HepG2 (cell line): ENCODE measurements around a stretch of chr17.

DNA sequence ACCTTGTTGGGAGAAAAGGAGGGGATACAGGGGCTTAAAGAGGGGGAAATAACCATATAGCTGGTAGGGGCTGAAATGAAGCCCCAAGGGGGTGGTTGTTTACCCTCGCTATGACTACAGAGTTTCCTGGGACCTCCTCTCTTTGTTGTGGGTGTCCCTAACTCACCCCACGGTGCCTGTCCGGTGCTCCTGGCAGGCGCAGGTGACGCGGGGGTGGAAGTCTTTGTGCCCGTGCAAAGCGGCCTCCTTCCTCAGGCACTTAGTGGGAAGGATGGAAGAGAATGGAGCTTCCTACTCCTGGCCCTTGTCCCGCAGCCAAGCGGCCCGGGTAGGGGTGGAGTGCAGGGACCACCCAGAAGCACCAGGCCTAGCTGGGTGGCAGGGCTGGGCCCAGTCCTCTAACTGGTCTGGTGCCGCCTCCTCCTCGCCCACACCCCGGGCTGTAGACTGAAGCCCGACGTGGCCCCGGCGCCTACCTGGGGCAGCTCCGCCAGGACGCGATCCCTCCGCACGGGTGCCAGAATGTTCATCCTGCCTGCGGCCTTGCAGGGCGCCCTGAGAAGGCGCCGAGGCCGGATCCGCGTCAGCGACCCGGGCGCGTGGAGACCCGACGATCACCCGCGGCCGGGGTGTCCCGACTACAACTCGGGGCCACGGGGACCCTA, 799 bp downstream of the RAB34 start:
- RRBS, 2 experiments: 86% methylated on average over 7 to 13 of the region's 42 CpGs
CAGE:
- cytosol, long polyA minus RNA: no peak
- cytosol, long polyA plus RNA: no peak
- long polyA plus RNA: no peak
- nucleus, long polyA minus RNA: no peak
- nucleus, long polyA plus RNA: no peak

- RRBS, 2 experiments: no CpG with 5 or more reads among the region's 12 CpGs
CAGE:
- cytosol, long polyA minus RNA: no peak
- cytosol, long polyA plus RNA: no peak
- long polyA plus RNA: no peak
- nucleus, long polyA minus RNA: no peak
- nucleus, long polyA plus RNA: no peak
These were observed 3.0 kb downstream of the TRAF4 start for GRCh38 chr17:28746455-28747526.

GRCh38 chr17:28749825-28750865, 6.3 kb downstream of the TRAF4 start:
- RRBS, 2 experiments: no CpG with 5 or more reads among the region's 21 CpGs
CAGE:
- cytosol, long polyA minus RNA: no peak
- cytosol, long polyA plus RNA: no peak
- long polyA plus RNA: no peak
- nucleus, long polyA minus RNA: no peak
- nucleus, long polyA plus RNA: no peak

DNA sequence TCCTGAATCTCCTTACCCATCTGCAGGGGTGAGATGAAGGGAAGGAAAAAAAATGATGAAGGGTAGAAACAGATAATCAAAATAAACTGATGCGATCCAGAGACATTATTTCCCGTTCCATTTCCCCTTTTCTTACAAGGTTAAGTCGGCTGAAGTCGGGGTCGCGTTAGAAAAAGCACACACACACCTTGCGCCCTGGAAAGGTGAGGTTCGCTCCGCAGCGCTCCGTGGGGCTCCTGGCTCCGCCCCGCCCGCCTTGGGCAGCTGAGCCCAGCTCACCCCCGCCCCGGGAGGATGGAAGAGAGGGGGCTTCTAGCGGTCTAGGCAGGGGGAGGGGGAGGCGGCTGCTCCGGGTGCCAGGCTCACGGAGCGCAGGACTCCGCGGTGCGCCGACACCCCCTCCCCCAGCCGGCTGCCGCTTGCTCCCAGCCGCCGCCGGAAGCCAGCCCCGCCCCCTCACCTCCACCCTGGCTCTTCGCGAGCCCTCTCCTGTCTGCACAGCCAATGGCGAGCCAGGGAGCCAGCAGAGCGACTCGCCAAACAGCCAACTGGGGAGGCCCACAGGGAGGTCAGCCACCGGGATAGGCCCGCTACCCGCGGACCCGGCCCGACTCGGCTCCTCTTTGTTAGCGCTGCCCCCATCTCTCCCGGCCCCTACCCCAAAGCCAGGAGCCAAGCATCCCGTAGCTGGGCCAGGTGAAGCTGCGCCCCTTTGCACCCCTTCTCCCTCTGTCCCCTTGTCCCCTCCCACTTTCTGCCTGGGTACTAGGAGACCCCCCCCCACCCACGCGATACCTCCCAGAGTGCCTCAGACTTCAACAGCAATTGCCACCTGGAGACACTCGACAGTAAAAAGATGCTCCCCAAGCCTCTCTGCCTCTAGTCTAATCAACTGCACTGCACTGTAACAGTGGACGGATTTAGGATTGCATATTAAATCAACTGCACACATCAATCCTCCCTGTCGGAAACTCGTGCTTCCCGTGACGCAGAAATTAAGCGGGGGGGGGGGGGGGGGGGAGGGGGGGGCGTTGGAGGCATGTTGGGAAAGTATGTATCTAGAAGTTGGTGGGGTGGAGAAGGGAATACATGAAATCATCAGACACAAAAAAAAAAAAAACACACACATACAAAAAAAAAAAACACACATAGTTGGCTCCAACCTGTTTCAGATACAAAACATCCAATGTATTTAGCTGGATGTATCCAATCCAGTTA, 30.2 kb downstream of the FAM222B start:
- RRBS, 2 experiments: 2 to 3% methylated on average over 11 to 13 of the region's 57 CpGs
CAGE:
- cytosol, long polyA minus RNA: no peak
- cytosol, long polyA plus RNA: no peak
- long polyA plus RNA: start-site peak on the minus strand centred at position 238 of the sequence, 87 bp wide, 6 and 7 reads in 2 replicates; start-site peak on the minus strand centred at position 411 of the sequence, 120 bp wide, 38 and 42 reads in 2 replicates
- nucleus, long polyA minus RNA: no peak
- nucleus, long polyA plus RNA: no peak

DNA sequence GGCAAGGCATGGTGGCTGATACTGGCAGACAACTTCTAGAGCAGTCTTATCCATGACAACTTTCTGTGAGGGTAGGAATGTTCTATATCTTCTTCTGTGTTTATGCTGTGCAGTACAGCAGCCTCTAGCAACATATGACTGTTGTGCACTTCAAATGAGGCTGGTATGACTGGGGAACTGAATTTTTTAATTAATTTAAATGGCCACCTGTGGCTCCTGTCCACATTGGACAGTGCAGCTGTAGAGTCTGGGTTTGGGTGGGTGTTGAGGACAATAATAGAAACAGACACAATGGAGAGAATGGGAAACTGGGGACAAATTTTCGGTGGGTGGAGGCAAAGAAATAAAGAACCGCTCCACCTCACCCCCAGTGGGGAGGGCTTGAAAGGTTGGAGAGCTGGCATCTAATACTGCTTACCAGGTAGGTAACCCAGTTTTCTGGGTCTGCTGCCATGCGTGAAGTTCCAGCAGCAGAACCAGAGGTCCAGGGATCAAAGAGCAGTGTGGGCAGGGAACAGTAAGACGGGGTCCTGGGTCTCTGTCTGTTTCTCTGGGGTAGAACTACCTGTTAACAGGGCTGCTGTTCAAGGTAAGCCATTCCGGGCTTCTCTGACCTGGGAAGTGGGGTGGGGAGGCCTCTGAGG, 5.9 kb downstream of the FLOT2 start:
- RRBS, 2 experiments: no CpG with 5 or more reads among the region's 5 CpGs
CAGE:
- cytosol, long polyA minus RNA: no peak
- cytosol, long polyA plus RNA: no peak
- long polyA plus RNA: no peak
- nucleus, long polyA minus RNA: no peak
- nucleus, long polyA plus RNA: no peak

GRCh38 chr17:28918083-28918825, 15.4 kb upstream of the DHRS13 start:
- RRBS, 2 experiments: no CpG with 5 or more reads among the region's 3 CpGs
CAGE:
- cytosol, long polyA minus RNA: no peak
- cytosol, long polyA plus RNA: no peak
- long polyA plus RNA: no peak
- nucleus, long polyA minus RNA: no peak
- nucleus, long polyA plus RNA: no peak

DNA sequence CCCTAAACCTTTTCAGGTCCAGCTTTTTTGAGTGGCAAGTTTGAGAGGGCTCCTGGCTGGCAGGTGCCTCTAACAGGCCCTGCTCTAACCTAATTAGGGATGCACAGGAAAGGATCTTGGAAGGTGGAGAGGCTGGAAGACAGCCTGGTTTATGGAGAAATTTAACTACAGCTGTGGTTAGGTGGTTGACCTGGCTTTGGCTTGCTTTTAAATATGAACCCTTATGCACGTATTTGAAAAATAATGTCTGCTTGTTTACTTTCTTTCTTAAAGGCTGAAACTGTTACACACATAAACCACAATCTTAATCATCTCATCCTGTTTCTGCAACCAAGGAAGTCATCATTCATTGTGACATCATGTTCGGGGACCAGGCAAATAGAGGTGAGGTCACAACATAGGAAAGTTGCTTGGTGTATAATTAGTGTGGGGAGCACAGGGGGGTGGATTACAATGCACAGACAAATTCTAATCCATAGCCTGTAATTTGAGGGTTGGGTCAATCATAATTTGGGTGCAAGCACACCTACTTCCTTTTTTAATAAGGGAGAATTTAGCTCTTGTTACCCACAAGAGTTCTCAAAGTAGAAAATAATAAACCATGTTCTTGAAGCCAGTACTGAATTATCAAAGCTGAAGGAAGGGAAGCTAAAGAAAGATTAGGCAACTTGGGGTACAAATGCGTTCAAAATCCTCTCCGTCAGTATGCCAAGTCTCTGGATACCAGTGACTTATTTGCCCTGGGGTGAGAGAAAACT, 23.2 kb upstream of the DHRS13 start:
- RRBS, 2 experiments: no CpG with 5 or more reads among the region's 4 CpGs
CAGE:
- cytosol, long polyA minus RNA: no peak
- cytosol, long polyA plus RNA: no peak
- long polyA plus RNA: no peak
- nucleus, long polyA minus RNA: no peak
- nucleus, long polyA plus RNA: no peak

GRCh38 chr17:28934812-28935567, 16.3 kb downstream of the PHF12 start:
- RRBS, 2 experiments: no CpG with 5 or more reads among the region's 10 CpGs
CAGE:
- cytosol, long polyA minus RNA: no peak
- cytosol, long polyA plus RNA: no peak
- long polyA plus RNA: no peak
- nucleus, long polyA minus RNA: no peak
- nucleus, long polyA plus RNA: no peak

GRCh38 chr17:28949858-28950901, 1.1 kb downstream of the PHF12 start:
- RRBS, 2 experiments: 2 to 3% methylated on average over 22 of the region's 64 CpGs
CAGE:
- cytosol, long polyA minus RNA: start-site peak on the minus strand at chr17:28950273-28950359, 5 reads; start-site peak on the minus strand at chr17:28950465-28950615, 6 reads
- cytosol, long polyA plus RNA: start-site peak on the minus strand at chr17:28950087-28950466, 14 and 5 reads in 2 replicates
- long polyA plus RNA: start-site peak on the minus strand at chr17:28950275-28950510, 12 and 14 reads in 2 replicates
- nucleus, long polyA minus RNA: no peak
- nucleus, long polyA plus RNA: start-site peak on the minus strand at chr17:28950065-28950481, 12 and 33 reads in 2 replicates

DNA sequence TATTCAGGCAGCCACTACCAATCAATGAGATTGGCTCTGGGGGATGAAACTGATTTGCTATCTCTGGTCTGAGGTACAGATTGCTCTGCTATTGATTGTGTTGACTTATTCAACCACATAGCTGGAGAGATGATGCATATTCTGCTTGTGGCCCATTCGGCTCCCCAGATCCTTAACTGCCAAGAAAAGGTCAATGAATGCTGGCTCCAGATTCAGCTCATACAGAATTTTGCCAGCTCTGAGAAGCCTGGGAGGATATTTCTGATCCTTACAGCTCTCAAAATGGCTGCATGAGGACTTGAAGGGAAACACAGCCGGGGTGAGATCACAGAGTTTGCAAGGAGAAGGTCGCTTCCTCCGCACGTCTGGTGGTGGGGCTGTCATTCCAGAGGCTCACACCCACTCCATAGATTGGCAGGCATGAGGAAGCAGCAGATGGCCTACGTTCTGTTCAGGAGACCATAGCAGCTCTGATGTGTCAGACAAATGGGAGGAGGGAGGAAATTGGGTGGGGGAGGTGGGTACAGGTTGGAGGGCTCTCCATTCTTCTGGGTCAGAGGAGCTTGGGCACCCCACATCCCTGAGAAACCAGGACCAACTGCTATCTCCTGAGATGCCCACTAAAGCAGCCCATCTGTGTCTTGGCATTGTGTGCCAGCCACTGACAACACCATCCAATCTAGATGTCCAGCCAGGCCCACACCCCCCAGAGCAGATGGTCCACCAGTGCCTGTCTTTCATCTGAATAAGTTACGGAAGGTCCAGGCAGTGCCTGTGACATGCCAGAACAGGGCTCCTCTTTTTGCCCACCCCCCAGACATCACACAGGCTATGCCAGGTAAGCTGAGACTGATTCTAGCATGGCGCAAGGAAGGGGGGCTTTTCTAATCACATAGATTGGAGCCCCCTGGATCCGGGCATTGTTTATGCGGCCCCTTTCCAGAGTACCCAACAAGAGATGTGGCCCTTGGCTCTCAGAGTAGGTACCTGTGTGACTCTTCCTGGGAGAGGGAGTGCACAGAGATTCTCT, 22.1 kb downstream of the SEZ6 start:
- RRBS, 2 experiments: no CpG with 5 or more reads among the region's 10 CpGs
CAGE:
- cytosol, long polyA minus RNA: no peak
- cytosol, long polyA plus RNA: no peak
- long polyA plus RNA: no peak
- nucleus, long polyA minus RNA: no peak
- nucleus, long polyA plus RNA: no peak

DNA sequence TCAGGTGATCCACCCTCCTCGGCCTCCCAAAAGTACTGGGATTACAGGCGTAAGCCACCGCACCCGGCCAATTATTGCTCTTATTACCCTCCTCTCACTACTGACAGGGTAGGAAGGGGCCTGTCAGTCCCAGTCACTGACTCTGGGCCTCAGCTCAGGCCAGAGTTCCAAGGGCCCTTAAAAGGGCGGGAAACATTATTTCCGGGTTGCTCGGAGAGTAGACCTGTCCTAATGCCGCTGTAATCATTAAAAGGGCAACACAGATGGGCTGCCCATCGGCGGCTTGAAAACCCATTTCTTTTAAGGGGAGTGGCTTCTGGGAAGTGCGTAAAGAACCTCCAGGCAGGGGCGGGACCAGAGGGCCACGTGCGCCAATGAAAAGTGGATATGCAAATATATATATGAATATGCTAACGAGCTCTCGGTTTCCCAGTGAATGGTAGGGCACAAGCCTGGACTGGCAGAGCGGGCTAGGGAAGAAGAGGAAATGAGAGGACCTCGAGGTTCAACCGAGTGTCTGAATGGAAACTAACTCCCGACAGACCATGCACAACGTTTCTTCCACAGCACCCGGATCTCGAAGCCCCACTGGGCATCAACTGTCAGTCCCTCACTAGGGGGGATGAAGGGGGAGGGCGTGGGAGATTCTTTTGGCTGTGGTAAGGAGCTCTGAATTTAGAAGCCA, 26.7 kb downstream of the PIPOX start:
- RRBS, 2 experiments: no CpG with 5 or more reads among the region's 24 CpGs
CAGE:
- cytosol, long polyA minus RNA: no peak
- cytosol, long polyA plus RNA: no peak
- long polyA plus RNA: no peak
- nucleus, long polyA minus RNA: no peak
- nucleus, long polyA plus RNA: no peak

DNA sequence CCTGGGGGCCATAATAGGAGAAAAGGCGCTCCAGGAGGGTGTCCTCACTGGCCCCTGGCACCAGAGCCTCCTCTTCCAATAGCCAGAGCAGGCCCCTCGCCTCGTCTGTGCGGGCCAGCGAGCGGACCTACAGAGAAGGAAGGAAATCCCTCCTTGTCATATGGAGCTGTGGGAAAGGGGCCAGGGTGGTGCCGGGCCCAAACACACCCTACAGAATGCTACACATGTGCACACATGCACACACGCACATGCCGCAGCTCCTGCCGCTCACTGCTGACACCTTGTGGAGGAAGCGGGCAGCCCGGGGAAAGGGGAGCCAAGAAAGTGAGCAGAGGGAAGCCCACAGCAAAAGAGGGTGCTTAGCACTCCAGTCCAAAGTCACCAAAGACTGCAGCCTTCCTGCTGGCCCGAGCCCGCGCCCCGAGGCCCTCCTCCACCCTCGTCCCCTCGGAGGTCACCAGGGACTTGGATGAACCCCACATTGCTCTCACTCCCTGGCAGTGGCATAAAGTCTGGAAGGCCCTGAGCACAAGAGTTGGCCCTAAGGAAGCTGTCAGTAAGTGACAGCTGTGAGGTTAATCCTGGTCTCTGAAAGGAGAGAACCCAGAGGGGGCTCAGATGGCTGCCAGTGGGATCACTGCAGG, 68.3 kb downstream of the MYO18A start:
- RRBS, 2 experiments: 0 to 10% methylated on average over 2 to 3 of the region's 18 CpGs
CAGE:
- cytosol, long polyA minus RNA: no peak
- cytosol, long polyA plus RNA: no peak
- long polyA plus RNA: no peak
- nucleus, long polyA minus RNA: no peak
- nucleus, long polyA plus RNA: no peak

DNA sequence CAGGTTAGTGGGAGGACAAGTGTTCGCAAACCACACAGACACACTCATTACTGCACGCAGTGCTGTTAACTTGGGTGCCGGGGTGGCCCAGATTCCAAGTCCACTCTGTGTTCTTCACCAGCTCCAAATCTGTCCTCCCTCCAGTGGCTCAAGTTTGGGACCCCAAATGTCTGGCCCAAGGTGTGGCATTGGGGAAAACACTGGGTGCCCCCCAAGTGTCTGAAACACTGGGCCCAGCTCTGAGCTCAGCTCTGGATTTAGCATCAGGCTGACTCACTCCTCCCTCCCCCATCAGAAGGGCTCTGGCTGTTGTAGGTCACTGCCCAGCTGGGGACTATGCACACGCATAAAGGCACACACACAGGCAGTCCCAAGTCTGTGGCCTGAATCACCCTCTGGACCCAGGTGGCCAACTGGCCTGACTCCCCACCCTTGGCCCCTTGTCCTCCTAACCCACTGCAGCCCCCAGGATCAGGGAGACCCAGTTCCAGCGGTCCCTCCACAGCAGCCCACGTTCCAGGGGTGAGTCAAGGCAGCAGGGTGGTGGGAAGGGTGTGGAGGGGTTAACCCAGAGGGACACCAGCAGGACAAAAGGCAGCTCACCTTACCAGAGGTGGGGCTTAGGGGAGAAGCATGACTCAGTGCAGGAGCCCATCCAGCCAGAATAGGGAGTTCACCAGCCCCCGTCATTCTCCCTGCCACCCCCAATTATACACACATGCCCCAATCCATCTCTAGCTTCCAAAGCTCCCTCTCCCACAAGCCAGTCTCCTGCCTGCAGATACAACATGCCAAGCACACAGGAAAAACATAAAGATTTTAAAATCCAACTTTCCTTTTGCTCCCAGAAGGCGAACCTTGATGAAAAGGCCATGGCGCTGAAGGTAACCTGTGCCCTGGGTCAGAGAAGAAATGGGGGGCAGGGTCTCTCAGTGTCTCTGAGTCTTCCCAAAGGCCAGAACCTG, 47.0 kb downstream of the MYO18A start:
- RRBS, 2 experiments: no CpG with 5 or more reads among the region's 9 CpGs
CAGE:
- cytosol, long polyA minus RNA: no peak
- cytosol, long polyA plus RNA: no peak
- long polyA plus RNA: no peak
- nucleus, long polyA minus RNA: no peak
- nucleus, long polyA plus RNA: no peak

DNA sequence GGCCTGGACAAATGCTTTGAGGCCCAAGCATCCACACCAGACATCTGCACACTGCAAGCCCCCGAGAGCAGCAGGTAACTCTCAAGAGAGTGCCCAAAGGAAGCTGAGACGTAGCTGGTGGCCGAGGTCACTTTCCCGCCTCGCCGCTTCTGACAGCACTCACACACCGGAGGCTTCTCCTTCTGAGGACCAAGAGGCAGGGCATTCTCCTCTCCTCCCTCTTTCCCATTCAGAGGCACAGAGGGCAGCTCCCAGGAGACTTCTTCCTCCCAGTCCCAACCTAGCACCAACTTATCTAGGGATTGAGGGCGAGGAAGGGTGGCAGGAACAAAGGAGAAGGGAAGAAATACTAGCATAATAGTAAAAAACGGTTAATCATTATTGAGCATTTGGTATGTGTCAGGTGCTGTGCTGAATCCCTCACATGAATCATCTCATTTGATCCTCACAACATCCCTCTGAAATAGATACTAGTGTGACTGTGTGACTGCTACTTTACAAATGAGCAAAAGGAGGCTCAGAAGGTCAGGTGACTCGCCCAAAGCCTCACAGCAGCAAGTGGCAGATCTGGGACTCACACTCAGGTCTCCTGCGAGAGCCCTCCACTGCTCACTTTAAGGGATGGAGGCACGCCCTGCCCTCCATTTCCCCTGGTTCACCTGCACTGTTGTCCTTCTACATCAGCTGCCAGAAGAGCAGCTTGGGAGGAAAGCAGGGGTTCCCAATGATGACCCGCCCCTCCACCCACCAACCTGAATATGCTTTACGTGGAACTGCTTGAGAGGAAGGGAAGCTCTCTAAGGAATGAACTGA, 41.8 kb downstream of the MYO18A start:
- RRBS, 2 experiments: no CpG with 5 or more reads among the region's 14 CpGs
CAGE:
- cytosol, long polyA minus RNA: no peak
- cytosol, long polyA plus RNA: no peak
- long polyA plus RNA: no peak
- nucleus, long polyA minus RNA: no peak
- nucleus, long polyA plus RNA: no peak

DNA sequence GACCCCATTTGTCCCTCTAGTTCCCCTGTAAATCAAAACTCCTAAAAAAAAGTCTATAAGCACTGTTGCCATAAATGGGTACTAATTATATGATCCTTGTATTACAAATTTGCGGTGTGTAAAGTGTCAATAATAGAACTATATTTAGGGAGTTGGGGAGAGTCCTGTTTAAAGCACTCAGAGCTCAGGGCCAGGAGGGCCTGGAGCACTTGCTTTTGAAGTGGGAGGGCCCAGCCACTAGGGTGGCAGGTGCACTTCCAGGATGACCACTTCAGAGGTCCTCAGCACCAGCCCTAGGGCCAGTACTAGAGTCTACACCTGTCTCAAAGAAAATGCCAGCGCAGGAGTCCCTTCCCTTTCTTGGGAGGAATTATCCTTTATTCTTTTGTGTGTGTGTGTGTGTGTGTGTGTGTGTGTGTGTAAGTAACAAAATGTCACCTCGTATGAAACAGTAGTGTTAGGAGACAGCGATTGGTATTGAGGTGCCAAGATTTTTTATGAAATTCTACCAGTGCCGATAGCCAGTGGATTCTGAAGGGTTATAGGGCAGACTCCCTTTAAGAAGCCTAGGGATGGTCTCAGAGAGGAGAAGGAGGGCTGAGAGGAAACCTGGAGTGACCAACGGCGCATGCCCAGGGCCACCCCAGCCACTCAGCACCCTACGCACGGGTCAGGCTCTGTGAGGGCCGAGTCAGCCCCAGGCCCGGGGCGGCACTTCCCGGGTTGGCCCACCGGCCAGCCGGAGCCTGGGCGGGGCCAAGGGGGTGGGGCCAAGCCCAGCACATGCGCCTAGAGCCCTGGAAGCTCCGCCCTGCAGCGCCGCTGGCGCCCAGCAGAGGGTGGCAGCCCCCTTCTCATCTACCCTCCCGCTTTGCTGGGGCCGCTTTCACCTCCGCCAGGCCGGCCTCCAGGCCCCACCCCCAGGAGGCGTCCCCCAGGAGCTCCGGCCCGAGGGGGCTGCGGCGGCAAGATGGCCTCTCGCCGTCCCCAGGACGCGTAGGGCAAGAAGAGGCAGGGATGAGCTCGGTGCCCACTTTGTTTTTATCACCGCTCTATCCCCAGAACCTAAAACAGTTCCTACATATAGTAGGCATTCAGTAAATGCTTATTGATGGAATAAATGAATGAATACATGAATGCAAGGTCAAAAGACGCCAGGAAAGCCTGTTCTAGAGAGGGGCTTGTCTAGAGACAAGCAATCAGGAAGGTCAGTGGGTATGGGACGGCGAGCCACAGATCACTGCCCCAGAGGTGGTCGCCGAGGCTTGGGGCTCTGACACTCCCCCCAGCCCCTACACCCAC, 31.6 kb downstream of the MYO18A start:
- RRBS, 2 experiments: 0% methylated on average over 2 of the region's 41 CpGs; no CpG with 5 or more reads in 1 of the 2 experiments
CAGE:
- cytosol, long polyA minus RNA: no peak
- cytosol, long polyA plus RNA: no peak
- long polyA plus RNA: no peak
- nucleus, long polyA minus RNA: no peak
- nucleus, long polyA plus RNA: no peak

- RRBS, 2 experiments: no CpG with 5 or more reads among the region's 7 CpGs
CAGE:
- cytosol, long polyA minus RNA: no peak
- cytosol, long polyA plus RNA: no peak
- long polyA plus RNA: no peak
- nucleus, long polyA minus RNA: no peak
- nucleus, long polyA plus RNA: no peak
These were observed 30.5 kb downstream of the MYO18A start for GRCh38 chr17:29149499-29150274.

DNA sequence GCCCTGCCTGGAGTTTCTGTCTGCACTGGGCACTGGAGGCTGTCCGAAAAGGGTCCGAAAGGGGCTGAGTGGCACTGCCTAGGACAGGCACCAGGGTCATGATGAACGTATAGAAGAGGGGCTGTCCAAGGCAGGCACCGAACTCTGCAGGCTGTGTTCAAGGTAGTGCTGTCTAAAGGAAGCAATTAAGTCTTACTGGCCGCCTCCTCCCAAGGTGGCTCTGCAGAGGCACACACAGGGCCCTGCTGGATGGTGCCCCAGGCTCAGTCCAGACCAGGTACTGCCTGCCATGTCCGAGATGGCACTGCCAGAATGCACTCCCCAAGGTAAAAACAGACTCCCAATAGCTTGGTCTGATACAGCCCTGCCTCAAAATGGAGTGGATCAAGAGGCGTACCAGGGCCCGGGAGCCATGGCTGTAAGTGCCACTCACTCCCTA, 426 bp upstream of the MYO18A start:
- RRBS, 2 experiments: no CpG with 5 or more reads among the region's 8 CpGs
CAGE:
- cytosol, long polyA minus RNA: no peak
- cytosol, long polyA plus RNA: no peak
- long polyA plus RNA: no peak
- nucleus, long polyA minus RNA: no peak
- nucleus, long polyA plus RNA: no peak

GRCh38 chr17:29369962-29370405, 20.2 kb upstream of the TAOK1 start:
- RRBS, 2 experiments: no CpG with 5 or more reads among the region's 5 CpGs
CAGE:
- cytosol, long polyA minus RNA: no peak
- cytosol, long polyA plus RNA: no peak
- long polyA plus RNA: no peak
- nucleus, long polyA minus RNA: no peak
- nucleus, long polyA plus RNA: no peak

DNA sequence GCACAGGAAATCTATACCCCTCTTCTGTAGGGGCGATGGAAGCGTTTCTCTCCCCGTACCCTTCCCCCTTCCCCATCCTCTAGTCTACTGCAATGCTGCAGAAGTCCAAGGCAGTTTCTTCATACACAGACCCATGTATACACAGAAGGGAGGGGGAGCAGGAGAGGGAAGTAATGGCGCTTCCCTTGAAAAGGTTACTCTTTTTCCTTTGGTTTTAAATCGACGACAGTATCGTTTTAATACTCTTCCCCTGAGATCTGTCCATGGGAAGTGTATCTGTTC, 1.2 kb downstream of the TAOK1 start:
- RRBS, 2 experiments: no CpG with 5 or more reads among the region's 7 CpGs
CAGE:
- cytosol, long polyA minus RNA: no peak
- cytosol, long polyA plus RNA: no peak
- long polyA plus RNA: no peak
- nucleus, long polyA minus RNA: no peak
- nucleus, long polyA plus RNA: no peak

DNA sequence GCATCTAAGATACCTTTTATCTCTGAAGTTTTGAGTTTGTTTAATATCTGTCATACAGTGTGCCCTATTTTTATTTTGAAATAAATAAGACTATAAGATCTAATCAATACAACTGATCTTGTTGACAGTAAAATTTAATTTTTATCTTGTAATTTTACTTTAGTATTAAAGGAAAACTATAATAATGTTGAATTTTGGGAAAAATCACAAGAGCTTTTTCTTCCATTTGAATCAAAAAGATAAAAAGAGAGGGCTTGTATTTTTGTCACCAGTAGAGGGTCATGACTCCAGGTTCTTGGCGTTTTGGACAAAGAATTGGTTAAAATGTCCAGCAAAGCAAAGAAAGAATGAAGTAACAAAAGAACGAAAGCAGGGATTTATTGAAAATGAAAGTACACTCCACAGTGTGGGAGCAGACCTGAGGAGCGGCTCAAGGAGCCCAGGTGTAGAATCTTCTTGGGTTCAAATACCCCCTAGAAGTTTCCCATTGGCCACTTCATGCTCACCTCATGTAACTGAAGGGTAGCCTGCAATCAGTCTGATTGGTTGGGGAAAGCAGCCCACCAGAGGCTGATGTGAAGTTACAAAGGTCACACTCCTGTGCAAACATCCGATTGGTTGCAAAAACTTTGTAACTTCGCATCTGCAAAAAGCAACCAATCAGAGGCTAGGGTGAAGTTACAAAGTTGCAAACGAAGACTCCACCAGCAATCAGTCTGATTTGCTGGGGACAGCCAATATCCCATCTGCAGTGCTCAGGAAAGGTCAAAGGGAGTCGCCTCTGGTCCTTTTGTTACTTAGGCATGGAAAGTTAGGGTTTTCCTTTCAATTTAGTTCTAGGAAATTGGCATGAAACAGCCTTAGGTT, 39.9 kb downstream of the TAOK1 start:
- RRBS, 2 experiments: no CpG with 5 or more reads among the region's 7 CpGs
CAGE:
- cytosol, long polyA minus RNA: no peak
- cytosol, long polyA plus RNA: no peak
- long polyA plus RNA: no peak
- nucleus, long polyA minus RNA: no peak
- nucleus, long polyA plus RNA: no peak